ENCODE measurements around a stretch of chr11.

GRCh38 chr11:75584377-75584930 is 22.4 kb downstream of the SERPINH1 start:
- PRO-cap: no peak
- RRBS, 2 experiments: no CpG with 5 or more reads among the region's 16 CpGs

- PRO-cap: bidirectional peak, plus-strand start at chr11:75667693, minus-strand start at chr11:75667628
- RRBS, 2 experiments: 5 to 38% methylated on average over 17 to 24 of the region's 54 CpGs
These were observed 1.6 kb downstream of the MAP6 start for GRCh38 chr11:75667089-75667730.

DNA sequence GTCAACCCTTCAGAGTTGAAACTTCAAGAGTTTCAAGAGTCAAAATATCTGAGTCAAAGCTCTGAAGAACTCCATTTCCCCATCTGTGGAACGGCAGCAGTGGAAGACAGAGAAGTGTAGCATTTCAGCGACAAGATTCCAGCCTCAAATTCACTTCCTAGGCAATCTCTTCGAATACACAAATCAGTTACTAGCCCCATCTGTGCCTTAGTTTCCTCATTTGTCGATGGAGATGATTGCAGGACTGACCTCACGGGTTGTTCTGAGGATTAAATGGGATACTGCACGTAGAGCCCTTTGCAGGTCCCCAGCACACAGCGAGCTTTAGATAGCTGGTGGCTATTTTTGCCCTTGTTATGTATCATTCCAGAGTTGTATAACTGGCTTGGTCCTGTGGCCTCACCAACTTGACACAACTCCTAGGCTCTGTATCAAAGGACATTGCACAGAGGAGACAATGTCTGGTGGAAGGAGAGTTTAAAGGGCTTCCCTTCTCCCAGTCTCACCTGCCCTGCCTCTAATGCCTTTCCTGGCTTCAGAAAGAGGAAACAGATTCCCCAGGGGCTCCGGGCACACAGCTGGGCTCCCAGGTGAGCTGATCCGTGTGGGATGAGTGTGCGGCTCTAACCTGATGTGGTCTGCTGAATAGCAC is 22.8 kb upstream of the DGAT2 start:
- PRO-cap: no peak
- RRBS, 2 experiments: no CpG with 5 or more reads among the region's 10 CpGs

DNA sequence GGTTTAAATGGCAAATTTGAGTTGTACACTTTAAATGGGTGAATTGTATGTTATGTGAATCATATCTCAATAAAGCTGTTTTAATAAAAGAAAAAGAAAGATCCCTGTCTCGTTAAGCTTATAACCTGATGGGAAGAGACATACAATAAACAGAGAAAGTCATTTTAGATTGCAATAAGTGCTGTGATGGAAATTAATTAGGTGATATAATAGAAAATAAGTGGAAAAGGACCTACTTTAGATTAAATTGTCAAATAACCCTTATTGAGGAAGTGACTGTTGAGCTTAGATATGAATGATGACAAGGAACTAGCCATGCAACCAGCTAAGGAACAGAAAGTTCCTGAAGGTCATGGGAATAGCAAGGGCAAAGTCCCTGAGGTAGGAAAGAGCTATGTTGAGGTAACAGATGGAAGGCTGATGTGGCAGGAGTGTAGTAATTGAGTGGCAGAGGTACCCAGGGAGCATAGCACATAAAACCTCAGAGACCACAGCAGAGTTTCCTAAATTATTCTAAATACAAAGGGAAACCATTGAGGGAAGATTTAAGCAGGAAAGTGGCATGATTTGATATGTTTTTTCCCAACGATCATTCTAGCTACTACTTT is 135.2 kb downstream of the WNT11 start:
- PRO-cap: no peak
- RRBS, 2 experiments: no CpG with 5 or more reads among the region's 2 CpGs

DNA sequence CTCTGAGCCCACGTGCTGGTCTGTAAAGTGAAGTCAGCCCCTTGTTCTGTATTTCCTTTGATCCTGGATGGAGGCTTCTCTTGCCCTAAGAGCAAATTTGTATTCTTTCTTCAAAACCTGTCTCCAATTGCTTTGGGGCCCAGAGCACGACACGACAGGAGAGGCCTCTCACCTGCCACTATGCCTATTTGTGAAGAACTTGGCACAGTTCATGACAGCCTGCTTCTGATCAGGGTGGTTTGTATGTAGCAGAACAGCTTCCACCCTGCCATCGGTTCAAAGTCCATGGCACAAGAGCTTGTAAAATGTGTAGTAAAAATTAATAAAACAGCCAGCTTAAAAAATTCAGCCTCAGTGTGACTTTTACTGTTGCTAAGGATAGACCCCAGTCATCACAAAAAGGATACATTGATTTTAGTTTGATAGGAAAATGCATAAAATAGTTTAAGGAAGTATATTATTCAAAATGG is 58.9 kb downstream of the WNT11 start:
- PRO-cap: no peak
- RRBS, 2 experiments: no CpG with 5 or more reads among the region's 4 CpGs

- PRO-cap: no peak
- RRBS, 2 experiments: 57 to 67% methylated on average over 1 of the region's 6 CpGs
These were observed 57.4 kb downstream of the WNT11 start for GRCh38 chr11:76148954-76149231.

GRCh38 chr11:76235670-76236924 is 29.8 kb upstream of the WNT11 start:
- PRO-cap: bidirectional peak, plus-strand start at chr11:76236212, minus-strand start at chr11:76235900; bidirectional peak, plus-strand start at chr11:76236444, minus-strand start at chr11:76236416; unidirectional peak, minus-strand start at chr11:76236669; unidirectional peak, minus-strand start at chr11:76236708
- RRBS, 2 experiments: under 1 to 2% methylated on average over 6 to 14 of the region's 75 CpGs

GRCh38 chr11:76604417-76604657 is 66.2 kb downstream of the LRRC32 start:
- PRO-cap: no peak
- RRBS, 2 experiments: no CpG with 5 or more reads among the region's 6 CpGs

GRCh38 chr11:76629445-76629969 is 41.0 kb downstream of the LRRC32 start:
- PRO-cap: no peak
- RRBS, 2 experiments: no CpG with 5 or more reads among the region's 8 CpGs

DNA sequence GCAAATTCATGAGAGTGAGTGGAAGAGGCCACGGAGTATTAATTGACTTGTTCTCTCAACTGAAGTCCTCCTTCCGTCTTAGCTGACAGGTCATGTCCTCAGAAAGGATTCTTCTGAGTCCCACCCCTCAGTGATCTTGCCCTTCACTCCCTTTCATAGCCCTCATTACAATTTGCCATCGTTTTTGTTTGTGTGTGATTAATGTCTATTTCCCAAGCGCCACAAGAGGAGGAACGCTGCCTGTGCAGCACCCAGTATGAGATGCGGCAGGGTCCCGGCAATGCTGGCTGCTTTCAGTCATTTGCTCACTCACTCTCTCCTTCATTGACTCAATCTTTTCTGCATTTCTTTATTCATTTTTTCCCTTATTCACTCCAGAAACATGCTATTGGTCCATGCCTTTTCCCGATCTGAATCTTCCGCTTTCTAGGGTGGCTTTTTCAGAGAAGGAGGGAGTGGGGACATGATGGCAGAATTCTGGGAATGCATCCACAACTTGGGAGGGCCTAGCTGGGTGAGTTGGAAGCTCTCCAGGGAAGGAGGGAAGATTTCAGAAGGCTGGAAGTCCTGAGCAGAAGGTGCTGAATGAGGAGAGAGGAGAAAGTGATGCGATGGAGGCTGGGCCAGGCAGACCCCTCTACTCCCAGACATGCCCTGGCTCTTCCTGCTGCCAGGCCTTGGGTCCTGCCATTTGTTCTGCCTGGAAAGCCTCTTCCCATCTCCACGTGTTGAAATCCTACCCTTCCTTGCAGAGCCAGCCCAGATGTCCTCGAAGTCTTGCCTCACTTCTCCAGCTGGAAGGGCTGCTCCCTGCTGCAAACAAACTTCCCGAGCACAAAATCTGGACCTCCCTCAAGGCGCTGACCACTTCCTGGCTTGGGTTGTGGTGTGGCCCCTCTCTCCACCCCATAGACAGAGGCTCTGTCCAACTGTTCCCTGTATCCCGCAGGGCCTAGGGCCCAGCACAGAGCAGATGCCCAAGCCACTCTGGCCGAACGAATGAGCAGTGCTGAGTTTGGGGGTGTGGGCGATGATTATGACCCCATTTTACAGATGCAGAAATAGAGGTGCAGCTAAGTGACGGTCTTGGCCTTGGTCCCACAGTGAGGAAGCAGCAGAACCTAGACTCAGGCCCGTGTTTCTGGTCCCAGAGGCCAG is 16.9 kb downstream of the LRRC32 start:
- PRO-cap: no peak
- RRBS, 2 experiments: no CpG with 5 or more reads among the region's 20 CpGs

- PRO-cap: no peak
- RRBS, 2 experiments: no CpG with 5 or more reads among the region's 10 CpGs
These were observed 2.6 kb downstream of the LRRC32 start for GRCh38 chr11:76667845-76668352.

DNA sequence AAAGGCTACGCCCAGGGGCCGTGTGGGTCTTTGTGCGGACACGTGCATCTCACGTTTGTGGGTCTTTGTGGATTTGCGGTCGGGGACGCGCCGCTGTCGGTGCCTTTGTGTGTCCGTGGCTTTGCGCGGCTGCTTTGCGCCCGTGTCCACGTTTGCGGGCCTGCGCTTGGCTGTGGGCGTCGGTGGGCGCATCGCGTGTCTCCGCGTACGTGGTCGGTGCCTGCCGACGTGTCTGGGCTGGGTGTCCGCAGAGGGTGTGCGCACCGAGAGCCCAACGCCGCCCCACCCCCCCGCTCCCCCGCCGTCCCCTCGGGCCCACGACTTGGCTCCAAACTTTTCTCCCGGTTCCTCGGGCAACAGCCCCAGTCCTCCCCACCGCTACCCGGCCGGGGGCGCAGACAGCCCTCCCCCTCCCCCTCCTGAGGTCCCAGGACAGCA is 483 bp downstream of the TSKU start:
- PRO-cap: bidirectional peak, plus-strand start at position 198 of the sequence, minus-strand start at position 230 of the sequence; bidirectional peak, plus-strand start outside the sequence, minus-strand start at position 348 of the sequence
- RRBS, 2 experiments: no CpG with 5 or more reads among the region's 46 CpGs

DNA sequence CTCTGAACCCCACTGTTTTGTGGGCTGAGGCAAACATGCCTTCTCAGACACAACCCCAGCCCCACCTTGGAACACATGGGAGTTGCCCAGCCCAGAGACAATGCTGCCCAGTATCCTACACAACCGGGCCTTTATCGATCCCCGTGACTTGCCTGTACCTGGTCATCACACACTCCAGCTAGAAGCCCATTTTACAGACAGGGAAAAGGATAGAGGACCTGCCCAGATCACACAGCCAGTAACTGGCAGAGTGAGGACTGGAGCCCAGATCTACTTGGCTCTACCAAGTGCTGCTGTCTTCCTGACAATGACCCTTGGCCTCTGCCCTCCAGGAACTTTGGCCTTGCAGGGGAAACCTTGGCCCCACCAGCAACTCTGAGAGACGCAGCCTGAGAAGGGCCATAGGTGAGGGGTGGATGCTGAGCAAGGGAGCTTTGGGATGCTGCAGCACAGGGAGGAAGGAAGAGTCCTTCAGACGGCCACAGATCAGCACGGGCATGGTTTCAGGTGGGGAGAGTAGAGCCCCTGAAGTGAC is 2.2 kb upstream of the CAPN5 start:
- PRO-cap: no peak
- RRBS, 2 experiments: no CpG with 5 or more reads among the region's 6 CpGs

DNA sequence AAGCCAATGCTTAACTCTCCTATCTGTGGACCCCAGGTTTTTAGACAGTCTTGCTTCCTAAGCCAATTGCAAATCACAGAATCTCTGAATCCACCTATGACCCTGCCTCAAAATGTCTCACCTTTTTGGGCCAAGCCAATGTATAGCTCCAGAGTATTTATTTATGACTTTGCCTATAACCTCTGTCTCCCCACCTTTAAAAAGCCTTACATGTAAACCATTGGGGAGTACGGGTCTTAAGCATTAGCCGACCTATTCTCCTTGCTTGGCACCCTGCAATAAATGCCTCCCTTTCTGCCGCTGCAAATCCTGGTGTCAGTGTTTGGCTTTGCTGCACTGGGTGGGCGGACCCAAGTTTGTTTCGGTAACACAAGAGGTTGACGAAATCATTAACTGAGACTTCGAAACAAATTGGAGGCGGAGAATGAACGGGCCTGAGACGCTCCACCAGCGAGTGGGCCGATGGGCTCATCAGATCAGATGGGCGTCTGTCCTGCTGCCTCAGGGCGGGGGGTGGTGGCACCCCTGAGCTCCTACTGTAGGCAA is 1.1 kb upstream of the CAPN5 start:
- PRO-cap: unidirectional peak, plus-strand start at position 420 of the sequence
- RRBS, 2 experiments: no CpG with 5 or more reads among the region's 14 CpGs

- PRO-cap: no peak
- RRBS, 2 experiments: 67 to 77% methylated on average over 11 of the region's 50 CpGs
These were observed 19.7 kb downstream of the MYO7A start for GRCh38 chr11:77147452-77148482.

DNA sequence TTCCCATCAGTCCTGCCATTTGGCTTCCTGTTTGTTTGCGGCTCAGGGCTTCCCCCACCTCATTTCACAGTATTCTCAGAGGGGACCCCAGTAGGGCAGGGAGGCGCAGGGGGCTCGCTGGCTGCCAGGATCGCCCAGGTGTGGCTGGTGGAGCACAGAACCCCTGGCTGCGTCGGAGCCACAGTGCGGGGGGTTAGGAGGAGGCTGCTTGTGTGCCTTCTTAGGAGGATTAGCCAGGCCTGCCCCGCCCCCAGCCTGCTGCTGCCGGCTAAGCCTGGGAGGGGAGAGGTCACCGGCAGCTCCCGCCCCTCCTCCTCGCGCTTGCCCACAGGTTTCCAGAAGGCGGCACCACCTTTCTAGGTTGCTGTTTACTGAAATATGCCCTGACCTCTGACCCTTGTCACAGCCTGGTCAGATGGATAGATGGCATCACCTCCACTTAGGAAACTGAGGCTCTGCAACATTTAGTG is 43.8 kb downstream of the MYO7A start:
- PRO-cap: no peak
- RRBS, 2 experiments: no CpG with 5 or more reads among the region's 14 CpGs

- PRO-cap: bidirectional peak, plus-strand start at chr11:77473348, minus-strand start at chr11:77473261; bidirectional peak, plus-strand start at chr11:77473613, minus-strand start at chr11:77473612
- RRBS, 2 experiments: under 1 to 2% methylated on average over 29 of the region's 83 CpGs
These were observed 609 bp downstream of the PAK1 start for GRCh38 chr11:77473085-77473884.

DNA sequence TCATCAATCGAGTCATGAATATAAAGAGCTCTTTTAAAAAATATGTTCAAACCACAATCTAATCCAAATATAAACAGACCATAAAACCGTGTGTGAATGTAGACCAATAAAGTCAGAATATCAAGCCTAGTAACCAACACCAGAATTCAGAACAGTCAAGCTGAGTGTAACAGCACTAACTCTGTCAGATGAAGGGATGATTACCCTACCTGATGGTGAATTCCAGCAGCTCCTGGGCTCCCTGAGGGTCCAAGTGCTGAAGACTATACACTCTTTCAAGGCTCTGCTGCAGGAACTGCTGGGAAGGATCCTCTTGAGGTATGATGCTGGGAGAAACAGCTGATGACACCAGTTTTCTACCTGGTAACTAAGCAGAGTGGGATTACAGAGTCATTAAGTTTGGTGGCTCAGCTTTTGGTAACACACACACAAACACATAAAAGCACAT is 75.8 kb downstream of the INTS4 start:
- PRO-cap: no peak
- RRBS, 2 experiments: no CpG with 5 or more reads among the region's 2 CpGs

GRCh38 chr11:77991020-77991454 is 3.4 kb downstream of the INTS4 start:
- PRO-cap: no peak
- RRBS, 2 experiments: no CpG with 5 or more reads among the region's 6 CpGs

DNA sequence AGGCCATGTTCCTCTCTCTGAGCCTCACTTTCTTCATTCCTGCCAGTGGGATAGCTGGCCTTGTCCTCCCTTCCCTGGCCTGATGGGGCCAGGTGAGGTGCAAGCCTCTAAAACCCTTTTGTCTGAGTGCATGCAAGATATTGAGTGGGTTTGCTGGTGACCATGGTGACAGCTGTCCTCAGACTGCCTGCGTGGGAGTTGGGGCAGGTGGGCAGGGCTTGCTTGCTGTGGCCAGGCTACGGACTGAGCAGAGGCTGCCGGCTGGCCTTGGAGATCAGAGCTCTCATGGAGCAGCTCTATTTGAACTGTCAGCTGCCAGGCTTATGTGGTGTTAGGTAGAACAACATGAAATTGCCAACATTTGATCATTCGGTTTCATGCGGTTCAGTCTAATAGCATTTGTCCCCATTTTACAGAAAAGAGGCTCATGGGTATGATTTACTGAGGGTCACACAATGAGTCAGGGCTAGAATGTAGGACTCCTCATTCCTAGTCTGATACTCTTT is 3.7 kb downstream of the USP35 start:
- PRO-cap: no peak
- RRBS, 2 experiments: no CpG with 5 or more reads among the region's 5 CpGs

Data from HEK293 (cell line).